Parotid gland (tissue), 1 donor: Measurements from ENCODE around the genes CFAP299, ENOPH1, TMEM150C and LIN54.

GRCh38 chr4:80067116-80068168, 5.6 kb downstream of the ANTXR2 start:
- PRO-cap = no peak

GRCh38 chr4:80335311-80336247, at the start of gene CFAP299:
TSS of gene CFAP299 (plus strand) at chr4:80335730.
- PRO-cap = no peak

GRCh38 chr4:80572462-80572662, 236.8 kb downstream of the CFAP299 start:
- PRO-cap = unidirectional peak, minus-strand start at chr4:80572519

GRCh38 chr4:81030144-81030466, 403 bp upstream of the BMP3 start:
- PRO-cap = no peak

DNA sequence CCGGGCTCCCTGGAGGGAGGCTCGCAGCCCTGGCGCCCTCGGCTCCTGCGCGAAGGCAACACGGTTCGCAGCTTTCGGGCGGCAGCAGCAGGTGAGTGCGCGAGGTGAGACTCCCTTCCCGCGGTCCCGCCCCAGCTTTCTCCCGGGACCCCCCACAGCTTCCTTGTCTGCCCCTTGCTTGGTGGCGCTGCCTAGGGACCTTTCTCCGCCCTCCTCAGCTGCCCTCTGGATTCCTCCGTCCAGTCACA, 926 bp downstream of the BMP3 start:
- PRO-cap = no peak

DNA sequence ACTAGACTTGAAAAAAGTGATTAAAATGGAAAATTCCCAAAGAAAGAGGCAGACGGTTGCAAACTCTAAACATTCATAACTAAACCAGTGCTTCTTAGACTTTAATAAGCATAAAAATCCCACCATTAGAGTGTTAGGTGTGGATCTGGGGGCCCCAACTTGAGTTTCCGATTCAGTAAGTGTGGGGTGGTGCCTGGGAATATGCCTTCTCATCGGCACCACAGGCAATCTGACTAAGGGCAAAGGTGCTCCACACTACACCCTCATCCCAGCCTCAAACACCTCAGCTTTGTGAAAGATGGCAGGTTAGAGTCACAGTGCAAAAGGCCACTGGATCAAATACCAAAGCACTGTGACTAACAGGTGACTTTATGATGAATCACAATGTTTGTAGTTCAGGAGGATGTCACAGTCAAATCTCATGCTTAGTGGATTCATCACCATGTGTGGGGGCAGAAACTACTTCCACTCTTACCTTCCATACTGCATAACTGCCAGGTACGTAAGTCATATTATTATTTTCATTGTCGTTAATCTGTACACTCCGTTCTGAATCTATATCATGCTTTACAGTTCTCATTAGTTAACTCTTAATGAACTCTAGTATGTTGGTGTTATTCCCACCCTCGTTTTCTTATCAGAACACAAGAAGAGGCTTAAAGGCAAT, 50.4 kb downstream of the PRKG2 start:
- PRO-cap = no peak

GRCh38 chr4:81509153-81509639, 37.5 kb upstream of the RASGEF1B start:
- PRO-cap = no peak

GRCh38 chr4:81606603-81607372, 135.1 kb upstream of the RASGEF1B start:
- PRO-cap = no peak

GRCh38 chr4:81628477-81628948, 156.8 kb upstream of the RASGEF1B start:
- PRO-cap = no peak

DNA sequence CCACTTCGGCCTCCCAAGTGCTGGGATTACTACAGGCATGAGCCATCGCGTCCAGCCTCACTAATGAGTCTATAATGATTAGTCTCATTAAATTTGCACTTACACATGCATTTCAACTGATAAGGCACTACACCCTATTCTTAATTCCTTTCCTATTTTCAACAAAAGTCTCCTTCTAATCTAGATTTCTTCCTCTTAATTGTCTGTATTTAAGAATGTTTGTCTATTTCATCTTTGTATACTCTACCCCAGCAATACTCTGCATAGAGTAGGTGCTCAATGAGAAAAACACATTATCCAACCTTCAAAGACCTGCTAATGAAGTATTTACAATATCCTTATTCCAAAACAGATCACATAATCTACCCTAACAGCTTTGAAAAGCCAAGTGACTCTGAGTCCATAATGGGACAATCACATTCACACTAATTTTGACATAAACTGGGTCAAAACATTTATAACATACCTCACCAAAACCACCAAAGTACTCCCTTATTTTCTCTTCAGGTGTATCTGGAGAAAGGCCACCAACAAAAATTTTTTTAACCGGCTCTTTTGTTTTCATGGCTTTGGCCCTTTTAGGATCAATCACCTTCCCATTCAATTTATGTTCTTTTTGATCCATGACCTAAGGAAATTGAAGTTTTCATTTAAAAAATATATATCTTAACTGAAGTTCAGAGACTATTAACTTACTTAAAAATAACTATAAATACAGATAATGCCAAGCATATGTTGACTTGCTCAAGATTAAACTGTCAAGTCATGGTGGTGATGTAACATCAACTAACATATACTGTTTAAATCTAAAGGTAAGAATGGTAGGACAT, 15.4 kb downstream of the HNRNPD start:
- PRO-cap = no peak

DNA sequence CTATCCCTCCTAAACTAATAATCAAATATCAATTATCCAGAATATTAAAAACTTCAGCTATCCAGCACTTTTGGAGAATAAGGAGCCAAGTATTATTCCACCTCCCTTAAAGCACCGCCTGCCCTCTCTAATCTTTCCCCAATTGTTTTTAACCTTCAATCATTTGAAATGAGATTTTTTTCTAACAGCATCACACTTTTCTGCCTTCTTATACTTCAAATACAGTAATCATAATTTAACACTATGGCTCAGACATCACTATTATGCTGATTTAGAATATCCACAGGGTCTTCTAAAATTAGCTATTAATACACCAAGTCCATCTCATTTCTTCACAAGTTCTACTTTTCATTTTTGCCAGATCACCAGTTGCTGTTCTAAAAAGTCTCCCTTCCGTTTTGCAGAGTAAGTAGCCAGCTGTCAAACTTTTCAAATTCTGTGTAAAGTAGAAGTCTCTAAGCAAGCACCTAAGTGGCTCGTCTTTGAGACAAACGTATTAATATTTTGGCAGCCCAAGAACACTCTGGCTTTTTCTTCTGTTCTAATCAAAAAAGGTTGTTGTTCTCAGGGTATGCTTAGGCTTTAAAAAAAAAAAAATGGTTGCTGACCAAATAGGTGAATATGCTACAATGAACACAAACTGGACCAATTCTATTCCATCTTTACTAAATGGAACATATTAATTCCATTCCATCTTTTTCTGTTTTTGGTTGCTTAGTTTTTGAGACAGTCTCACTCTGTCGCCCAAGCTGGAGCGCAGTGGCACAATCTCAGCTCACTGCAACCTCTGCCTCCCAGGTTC, 11.7 kb downstream of the HNRNPD start:
- PRO-cap = no peak

GRCh38 chr4:82362702-82363085, 11.1 kb downstream of the HNRNPD start:
- PRO-cap = no peak

DNA sequence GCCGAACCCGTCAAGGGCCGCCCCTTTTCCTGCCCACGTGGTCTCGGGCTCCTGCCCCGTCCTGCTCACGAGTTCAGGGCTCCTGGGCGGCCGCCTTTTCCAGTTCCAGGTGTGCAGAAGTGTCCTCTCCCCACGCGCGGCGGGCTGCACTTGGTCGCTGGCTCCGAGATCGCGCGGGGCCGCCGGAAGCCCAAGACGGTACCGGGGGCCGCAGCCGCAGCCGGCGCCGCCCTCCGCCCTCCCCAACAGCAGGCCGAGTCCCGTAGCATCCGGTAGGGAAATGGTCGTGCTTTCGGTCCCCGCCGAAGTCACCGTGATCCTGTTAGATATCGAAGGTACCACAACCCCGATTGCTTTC, at the start of gene ENOPH1:
ENOPH1 (plus strand) TSS at position 41 of the 358 bp plus-strand sequence.
- PRO-cap = bidirectional peak, plus-strand start at position 102 of the sequence, minus-strand start outside the sequence

DNA sequence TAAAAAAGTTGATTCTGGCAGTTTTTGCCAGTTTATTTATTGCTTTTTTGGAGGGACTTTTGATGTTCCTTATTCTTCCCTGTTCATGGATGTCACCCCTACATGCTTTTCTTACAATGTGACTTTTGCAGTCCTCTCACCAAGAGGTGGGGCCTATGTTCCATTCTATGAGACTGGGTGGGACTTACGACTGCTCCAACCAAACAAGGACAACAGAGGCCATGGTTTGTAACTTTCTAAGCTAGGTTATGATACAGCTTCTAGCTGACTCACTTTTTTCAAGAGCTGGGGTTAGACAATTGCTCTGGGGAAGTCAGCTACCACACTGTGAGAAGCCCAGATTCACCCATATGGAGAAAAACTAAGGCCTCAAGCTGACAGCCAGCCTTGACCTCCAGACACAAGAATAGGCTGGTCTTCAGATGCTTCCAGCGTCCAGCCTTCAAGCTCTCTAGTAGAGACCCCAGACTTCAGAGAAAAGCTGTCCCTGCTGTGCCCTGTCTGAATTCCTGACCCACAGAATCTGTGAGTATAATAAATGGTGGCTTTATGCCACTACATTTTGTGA, 39.5 kb downstream of the ENOPH1 start:
- PRO-cap = no peak

- PRO-cap = no peak
Observed at GRCh38 chr4:82561510-82562572, at the start of gene TMEM150C. TSS of gene TMEM150C (minus strand) at chr4:82561988.

GRCh38 chr4:82780690-82781229, 17.8 kb downstream of the SCD5 start:
- PRO-cap = no peak

- PRO-cap = bidirectional peak, plus-strand start at chr4:83010914, minus-strand start at chr4:83010823
Observed at GRCh38 chr4:83009874-83011053, at the start of gene LIN54. TSS of gene LIN54 (minus strand) at chr4:83010823.

GRCh38 chr4:83108072-83108470, 6.5 kb downstream of the PLAC8 start:
- PRO-cap = no peak

DNA sequence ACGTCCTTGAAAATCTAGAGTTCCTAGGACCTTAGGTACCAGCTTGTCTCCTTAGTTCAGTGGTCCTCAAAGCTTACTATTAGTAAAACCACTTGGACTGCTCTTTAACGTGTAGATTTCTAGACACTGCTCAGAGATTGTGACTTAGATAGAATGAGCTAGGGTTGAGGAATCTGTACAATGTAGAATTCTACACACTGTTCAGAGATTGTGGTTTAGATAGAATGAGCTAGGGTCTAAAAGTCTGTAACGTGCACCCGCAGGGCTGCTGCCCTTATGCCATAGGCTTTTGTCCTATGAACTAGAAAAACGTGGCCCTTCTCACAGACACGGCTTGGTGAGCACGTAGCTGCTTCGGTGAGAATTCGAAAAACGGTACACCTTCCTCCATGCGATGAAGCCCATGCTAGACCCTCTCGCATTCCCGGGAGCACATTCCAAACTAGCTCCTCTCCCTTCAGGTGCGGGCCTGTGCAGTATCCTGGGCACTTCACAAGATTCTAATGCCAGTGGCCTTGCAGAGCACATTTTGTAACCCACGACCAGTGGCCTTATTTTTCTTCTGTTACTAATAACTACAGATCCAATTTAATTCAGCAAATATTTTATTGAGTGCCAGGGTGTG, 1.5 kb downstream of the PLAC8 start:
- PRO-cap = no peak

GRCh38 chr4:83247652-83248360, 36.8 kb downstream of the COQ2 start:
- PRO-cap = no peak